Sciatic nerve (tissue), 1 donor: ENCODE measurements around a stretch of chr17.

GRCh38 chr17:10113432-10113871, 85.0 kb downstream of the GAS7 start:
- PRO-cap: no peak

DNA sequence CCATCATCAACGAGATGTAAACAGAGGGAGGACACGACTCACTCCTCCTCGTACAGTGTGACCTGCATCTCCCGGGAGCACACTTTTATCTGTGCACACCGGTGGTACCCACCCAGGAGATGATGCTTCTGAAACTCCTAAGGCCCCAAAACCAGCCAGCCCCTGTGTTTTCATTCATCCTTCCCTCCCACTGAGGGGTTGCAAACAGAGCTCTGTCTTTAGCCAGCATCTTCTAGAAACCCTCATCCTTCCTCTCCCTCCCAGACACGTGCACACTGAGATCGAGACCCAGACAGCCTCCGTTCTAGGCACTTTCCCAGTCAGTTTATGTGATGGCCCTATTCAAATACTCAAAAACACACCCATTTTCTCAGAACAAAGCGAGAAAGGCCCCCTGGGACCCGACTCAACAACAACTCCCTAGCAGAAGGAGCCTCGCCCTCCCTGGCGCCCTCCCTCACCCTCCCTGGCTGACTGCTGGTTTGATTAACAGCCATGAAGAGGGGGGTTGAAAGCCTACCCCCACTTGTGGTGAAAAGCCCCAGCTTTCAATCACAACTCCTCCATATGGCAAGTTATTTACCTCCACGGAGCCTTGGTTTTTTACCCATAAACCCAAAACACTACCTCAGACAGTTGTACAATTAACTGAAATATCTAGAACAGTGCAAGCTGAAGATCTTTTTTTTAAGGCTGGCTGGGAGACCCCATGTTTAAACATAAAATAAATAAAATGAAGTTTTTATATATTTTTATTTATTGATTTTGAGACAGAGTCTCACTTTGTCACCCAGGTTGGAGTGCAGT, 76.1 kb downstream of the GAS7 start:
- PRO-cap: no peak

- PRO-cap: no peak
These were observed 62.3 kb downstream of the GAS7 start for GRCh38 chr17:10135953-10136735.

DNA sequence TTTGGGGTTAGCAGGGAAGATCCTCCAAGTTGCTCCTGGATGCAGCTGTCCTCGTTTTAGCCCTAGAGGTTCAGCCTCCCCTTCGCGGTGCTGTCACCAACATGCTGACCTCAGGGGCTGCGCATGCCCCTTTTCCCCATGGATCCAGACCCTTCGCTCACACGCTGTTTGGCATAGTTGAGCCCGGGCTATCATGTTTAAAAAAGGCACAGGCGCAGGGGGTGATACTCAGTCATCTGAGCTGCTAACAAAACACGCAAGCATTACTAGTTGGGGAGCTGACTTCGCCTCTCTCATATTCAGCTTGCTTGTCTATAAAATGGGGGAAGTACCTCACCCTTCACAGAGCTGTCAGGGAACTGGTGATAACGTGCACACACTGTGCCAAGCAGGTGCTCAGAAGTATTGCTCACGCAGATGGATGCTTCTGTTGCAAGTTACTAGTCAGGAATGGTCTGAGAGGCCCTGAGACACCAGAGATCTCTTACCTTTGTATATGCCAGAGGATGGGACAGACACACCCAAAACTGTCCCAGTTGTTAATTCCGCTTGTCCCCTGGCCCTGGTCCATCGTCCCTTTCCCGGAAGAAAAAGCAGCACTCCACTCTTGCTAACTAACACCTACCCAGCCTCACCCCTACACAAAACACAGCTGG, 2.3 kb downstream of the GAS7 start:
- PRO-cap: no peak

GRCh38 chr17:10617988-10618688, 39.0 kb downstream of the MYH3 start:
- PRO-cap: no peak

DNA sequence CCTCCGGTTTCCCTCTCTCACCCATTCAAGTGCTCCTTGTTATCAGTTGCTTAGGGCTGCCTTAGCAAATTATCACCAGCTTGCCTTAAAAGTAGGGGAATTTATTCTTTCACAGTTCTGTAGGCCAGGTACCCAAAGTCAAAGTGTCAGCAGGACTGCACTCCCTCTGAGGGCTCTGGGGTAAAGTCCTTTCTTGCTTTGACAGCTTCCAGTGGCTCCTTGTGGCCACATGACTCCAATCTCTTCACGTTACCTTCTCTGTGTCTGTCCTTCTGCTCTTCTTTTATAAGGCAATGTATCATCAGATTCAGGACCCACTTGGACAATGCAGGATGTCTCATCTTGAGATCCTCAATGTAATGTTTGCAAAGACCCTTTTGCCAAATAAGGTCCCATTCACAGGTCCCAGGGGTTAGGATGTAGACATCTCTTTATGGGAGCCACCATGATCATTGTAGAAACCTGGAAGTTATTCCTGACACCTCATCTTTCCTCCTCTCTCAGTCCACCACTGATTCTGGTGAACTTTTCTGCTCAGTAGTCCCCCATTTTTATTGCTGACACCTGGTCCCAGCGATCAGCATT, 8.1 kb upstream of the TMEM220 start:
- PRO-cap: no peak

DNA sequence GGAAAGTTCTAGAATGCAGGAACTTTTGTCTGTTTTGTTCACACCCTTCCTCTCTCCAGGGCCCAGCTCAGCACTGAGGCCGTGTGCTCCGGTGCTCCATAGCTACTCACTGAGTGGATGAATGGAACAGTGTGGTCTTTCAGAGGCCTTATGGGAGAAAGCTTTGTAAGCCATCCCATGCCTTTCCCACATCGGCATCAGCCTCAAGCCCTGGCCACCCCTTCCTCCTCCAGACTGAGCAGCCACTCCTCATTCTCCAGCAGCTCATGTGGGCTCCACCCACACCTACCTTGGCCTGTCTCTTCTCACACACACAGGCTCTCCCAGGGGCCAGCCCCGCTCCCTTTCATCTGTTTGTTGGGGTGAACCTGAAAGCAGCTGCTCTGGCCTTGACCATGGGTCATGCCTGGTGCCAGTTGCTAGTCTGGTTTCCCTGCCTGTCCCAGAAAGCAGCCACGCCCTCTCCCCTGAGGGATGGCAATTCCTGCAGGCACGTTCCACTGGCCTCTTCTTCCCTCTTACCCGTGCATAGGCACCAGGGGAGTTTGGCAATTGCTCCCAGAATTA, 11.3 kb upstream of the TMEM238L start:
- PRO-cap: no peak

DNA sequence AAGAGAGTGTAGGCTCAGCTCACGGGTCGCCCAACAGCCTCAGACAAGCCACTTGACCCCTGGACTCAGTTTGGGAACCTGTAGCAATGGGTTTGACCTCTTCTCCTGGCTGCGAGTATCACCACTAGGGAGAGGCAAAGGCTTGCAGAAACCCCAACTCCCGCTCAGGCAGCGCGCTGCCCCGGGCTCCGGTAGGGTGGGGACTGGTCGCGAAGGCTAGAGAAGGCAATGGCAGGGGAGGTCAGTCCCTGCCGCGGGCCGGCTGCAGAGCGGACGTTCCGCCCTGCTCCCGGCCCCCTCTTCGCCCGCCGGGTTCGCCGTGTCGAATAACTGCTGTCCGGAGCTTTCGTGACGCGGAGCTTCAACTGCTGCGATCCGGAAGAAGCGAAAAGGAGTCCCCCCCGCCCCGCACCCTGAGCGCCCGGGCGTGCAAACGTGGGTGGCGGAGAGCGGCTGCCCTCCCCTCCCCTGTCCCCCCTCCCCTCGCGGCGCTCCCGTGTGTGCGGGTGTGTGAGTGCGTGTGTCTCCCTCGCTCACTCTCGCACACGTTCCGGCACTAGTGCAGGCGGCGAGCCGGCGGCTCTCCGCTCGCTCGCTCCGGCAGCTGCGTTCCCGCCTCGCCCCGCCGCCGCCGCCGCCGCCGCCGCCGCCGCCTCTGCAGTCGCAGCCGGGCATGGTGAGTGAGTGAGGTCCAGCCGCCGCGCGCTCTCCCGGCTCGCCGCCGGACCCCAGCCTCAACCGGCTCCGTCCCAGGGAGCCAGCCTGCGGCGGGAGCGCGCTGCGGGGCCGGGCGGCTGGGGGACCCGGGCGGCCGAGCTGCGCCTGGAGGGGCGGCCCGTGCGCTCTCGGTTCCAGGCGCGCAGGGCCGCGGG, 767 bp upstream of the SHISA6 start:
- PRO-cap: unidirectional peak, plus-strand start at position 244 of the sequence; bidirectional peak, plus-strand start at position 536 of the sequence, minus-strand start at position 328 of the sequence

- PRO-cap: no peak
These were observed 60.4 kb downstream of the MAP2K4 start for GRCh38 chr17:12081035-12081514.

DNA sequence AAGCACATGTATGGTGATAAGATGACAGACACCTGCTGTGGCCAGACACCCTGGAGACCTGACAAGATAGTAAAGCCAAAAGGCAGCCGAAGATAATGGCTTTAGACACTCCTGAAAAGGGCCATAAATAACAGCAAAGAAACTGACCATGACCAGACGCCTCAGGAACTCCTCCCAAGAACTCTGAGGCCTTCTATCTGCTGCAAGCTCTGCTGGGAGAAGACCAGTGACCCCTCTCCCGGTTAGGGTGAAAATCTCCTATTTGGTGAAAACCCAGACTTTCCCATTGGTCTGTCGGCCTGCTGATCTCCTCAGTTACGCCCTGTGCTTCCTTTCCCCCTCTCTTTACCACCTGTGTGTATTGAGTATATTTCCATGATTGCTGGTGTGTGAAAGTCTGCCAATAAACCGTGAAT, 226.7 kb upstream of the MYOCD start:
- PRO-cap: no peak

DNA sequence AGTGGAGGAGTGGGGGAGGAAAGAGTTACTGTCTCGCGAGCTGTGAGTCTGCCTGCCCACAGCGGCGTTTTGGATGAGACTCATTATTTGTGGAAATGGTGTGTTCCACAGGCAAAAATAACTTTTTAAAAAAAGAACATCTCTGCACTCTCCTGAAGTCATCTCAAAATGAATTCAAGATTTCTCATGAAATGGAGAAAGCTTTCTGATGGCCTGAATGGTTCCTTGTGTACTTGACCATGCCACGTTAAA, 34.5 kb upstream of the MYOCD start:
- PRO-cap: no peak

GRCh38 chr17:12690966-12691694, 25.4 kb downstream of the MYOCD start:
- PRO-cap: no peak

GRCh38 chr17:12789664-12790437, 553 bp downstream of the ARHGAP44 start:
- PRO-cap: no peak

- PRO-cap: no peak
These were observed 5.2 kb downstream of the HS3ST3B1 start for GRCh38 chr17:14306058-14306495.

DNA sequence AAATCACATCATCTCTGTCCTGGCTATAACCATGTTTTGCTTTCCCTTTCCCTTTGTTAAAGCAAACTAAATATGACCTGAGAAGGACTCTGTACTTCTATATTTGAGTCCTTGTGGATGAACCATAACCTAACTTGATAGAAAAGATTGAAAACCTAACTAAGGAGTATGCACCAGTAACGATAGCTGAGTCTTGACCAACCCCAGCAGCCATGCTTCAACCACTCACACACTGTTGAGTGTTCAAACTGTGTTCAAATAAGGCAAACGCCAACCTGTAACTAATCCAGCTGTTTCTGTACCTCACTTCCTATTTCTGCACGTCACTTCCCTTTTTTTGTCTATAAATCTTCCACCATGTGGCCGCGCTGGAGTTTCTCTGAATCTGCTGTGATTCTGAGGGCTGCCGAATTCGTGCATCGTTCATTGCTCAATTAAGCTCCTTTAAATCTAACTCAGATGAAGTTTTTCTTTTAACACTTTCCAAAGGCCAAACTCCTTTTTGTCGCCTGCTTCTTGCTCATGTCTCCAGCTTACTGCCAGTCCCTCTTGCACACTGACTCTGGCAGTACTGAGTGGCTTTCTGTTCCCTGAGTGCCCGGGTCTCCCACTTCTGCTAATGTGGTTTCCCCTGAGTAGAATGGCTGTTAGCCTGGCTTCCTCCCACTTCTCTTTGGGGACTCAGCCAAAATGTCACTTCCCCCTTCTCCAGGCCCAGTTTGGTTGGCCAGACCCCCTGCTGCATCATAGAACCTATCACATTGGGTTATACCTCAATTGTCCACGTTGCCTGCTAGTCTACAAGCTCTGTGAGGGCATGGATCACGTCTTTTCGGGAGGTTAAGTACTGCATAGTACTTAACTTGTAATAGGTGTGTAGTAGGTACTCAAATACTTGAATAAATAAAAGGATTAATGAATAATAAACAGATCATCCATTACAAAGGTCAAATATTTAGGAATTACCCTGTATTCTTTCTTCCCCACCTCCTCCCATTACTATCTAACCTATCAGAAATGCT, 304.2 kb downstream of the HS3ST3B1 start:
- PRO-cap: no peak

GRCh38 chr17:14738539-14738701, 437.5 kb downstream of the HS3ST3B1 start:
- PRO-cap: no peak

GRCh38 chr17:15042738-15043095, 222.4 kb downstream of the PMP22 start:
- PRO-cap: unidirectional peak, plus-strand start at chr17:15042879

- PRO-cap: no peak
These were observed 84.9 kb downstream of the PMP22 start for GRCh38 chr17:15180060-15180712.

- PRO-cap: no peak
These were observed 669 bp downstream of the PMP22 start for GRCh38 chr17:15264411-15264903.

- PRO-cap: no peak
These were observed 261 bp downstream of the PMP22 start for GRCh38 chr17:15264904-15265225.